Measurements from ENCODE around the genes RRAGC and NDUFS5.

DNA sequence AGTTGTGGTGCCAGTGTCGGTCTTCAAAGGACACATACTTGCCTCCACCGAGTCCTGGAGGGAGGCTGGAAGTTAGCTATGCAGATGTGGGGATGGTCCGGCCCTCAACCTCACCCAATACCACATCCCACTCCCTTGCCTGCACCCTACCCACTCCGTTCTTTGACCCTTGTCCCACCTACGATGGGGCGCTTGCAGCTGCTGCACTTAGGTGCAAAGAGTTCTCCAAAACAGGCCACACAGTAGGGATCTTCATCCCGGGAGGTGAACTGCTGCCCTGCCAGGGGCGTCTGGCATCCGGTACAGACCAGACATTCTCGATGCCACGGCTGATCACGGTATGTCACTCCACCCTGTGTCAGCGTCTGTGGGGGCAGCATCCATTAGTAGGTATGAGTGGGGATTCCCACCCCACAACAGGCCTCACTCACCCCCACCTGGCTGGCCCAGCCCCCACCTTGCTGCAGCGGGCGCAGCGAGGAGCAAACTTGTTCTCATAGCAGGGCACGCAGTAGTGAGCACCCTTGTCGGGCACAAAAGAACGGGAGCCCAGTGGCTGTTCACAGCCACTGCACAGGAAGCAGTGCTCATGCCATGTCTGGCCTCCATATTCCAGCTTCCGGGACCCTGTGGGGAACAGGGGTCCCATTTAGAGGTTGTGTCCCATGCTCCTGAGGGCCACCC is 7.7 kb downstream of the FHL3 start:
- PRO-cap, 8 experiments: no peak in any of the 8 experiments

DNA sequence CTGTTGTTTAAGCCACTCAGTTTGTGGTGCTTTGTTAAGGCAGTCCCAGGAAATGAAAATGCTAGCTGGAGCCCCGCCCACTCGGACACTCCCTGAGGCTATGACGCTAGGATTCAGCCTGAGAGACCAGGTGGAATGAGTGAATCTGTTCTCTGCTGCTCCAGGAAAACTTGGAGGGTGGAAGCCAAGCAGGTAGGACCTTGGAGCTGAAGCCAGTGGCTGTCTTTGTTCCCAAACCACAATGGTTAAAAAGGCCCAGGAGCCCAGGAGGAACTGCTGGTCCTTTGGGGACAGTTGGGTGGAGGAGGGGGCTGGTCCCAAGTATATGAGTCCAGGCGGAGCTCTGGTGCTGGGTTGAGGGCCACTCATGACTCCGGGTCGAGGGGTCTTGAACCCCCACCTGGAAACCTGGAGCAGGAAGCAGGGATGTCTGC is 196.7 kb upstream of the POU3F1 start:
- PRO-cap, 8 experiments: no peak in any of the 8 experiments

DNA sequence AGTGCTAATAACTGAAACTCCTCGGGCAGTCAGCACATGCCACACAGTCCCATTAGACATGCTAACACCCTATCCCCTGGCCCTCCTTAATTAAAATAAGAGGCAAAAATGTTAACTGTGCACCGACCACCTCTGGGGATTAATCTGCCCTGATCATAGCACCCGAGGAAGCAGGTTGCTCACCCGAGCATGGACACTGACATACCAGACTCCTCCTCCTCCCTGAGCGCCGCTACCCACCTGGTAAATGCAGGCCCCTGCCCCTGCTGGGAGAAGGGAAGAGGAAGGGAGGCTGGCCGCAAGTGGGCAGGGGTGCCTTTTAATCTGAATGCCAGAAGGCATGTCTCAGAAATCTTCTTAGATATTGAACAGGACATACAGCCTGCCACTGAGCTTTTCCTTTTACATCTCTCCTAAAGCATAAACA is 360.9 kb downstream of the RRAGC start:
- PRO-cap, 8 experiments: no peak in any of the 8 experiments

DNA sequence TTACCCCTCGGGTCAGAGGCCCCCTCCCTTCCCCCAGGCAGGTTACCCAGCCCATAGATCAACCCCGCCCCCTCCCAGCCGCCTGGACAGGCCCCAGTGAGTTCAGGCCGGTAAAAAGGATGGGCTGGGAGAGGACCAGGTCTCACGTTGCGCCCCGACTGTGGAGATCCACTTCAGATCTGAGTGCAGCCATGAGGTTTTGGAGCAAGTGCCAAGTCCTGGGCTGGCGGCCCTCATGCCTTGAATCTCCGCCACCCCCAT is 300.8 kb downstream of the RRAGC start:
- PRO-cap, 8 experiments: no peak in any of the 8 experiments

DNA sequence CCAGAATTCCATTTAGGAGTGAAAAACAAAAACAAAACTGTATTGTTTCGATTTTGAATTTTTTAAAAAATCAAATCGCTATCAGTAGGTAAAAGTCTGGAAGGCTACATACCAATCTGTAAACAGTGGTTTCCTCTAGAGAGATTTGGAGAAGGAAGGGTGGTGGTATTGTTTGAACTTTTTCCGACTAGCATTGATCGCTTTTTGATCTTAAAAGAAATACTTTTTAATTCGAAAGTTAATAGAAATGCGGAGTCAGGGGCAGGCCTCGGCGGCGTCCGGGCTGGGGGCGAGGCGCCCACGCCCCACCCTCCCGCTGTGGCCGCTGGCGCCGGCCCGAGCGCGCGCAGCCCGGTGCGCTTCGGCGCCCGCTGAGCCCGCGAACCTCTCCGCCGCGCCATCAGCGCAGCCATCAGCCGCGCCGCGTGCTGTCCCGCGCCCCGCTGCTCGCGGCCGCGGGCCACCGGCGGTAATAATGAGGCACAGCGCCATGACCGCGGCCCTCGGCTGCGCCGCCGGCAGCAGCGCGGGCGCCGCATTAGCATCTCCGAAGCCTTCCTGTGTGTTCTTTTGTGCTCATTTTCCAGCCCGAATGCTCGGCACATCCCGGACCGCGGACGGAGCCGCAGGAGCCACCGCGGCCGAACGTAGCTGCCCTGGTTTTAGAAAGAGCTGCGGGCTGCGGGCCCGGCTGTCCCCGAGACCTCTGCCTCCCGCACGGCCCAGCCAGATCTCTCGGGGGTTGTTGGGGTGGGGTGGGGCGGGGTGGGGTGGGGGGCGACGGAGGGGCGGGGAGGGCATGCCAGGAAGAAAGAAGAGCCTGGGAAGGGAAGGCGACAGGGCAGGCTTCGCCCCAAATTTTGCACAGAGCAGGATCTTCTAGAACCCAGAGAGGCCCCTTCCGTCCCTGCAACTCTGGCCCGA is 55.5 kb downstream of the RRAGC start:
- PRO-cap, 8 experiments: no peak in any of the 8 experiments

GRCh38 chr1:38858672-38859822 is at the start of gene RRAGC:
Gene RRAGC (minus strand): TSS chr1:38859772.
- PRO-cap, 8 experiments: peak in 8 of 8 experiments; most common plus-strand start chr1:38859294 (in 3); most common minus-strand start chr1:38859737 (in 4)

DNA sequence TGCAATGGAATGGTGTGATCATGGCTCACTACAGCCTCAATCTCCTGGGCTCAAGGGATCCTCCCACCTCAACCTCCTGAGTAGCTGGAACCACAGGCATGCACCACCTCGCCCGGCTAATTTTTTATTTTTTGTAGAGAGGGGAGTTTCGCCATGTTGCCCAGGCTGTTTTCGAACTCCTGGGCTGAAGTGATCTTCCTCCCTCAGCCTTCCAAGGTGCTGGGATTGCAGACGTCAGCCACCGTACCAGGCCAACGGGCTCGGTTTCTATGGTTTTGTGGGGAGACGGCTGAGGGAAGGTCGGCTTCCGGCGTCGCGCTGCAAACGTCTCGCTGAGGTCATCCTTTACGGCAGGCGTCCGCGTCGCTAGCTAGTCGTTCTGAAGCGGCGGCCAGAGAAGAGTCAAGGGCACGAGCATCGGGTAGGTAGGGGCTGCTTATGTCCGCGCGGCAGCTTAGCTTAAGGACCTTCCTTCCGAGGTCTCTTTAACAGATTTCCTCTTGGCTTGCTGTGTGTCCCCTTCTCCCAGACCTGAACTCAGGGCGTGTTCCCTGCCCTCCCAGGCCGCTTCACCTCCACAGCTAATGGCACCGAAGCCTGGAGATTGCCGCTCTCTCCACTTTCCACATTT is at the start of gene NDUFS5:
Gene NDUFS5 (plus strand): TSS at position 373 of the 631 bp plus-strand sequence.
- PRO-cap, 8 experiments: peak in 8 of 8 experiments; most common plus-strand start position 373 of the sequence (in 6); most common minus-strand start position 267 of the sequence (in 4)

DNA sequence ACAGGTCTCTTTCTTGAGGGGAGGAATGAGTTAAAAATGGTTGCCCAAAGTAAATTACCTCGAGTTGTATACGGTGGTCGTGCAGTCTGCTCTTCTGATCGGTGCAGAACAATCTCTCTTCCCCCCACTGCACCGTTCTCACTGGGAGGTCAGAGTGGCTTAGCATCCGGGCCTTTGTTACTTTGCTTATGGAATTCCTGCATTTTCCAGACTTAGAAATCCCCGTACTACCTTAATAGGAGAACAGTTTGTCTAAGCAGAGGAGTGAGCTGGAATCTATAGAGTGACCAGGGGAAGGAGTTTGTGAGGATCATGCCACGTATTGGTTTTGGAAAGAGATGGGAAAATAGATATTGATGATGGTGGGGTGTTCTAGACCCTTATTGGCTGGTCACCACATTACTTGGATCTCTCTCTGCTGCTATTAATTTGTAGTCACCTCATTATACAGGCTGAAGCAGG is 81.3 kb downstream of the NDUFS5 start:
- PRO-cap, 8 experiments: no peak in any of the 8 experiments

DNA sequence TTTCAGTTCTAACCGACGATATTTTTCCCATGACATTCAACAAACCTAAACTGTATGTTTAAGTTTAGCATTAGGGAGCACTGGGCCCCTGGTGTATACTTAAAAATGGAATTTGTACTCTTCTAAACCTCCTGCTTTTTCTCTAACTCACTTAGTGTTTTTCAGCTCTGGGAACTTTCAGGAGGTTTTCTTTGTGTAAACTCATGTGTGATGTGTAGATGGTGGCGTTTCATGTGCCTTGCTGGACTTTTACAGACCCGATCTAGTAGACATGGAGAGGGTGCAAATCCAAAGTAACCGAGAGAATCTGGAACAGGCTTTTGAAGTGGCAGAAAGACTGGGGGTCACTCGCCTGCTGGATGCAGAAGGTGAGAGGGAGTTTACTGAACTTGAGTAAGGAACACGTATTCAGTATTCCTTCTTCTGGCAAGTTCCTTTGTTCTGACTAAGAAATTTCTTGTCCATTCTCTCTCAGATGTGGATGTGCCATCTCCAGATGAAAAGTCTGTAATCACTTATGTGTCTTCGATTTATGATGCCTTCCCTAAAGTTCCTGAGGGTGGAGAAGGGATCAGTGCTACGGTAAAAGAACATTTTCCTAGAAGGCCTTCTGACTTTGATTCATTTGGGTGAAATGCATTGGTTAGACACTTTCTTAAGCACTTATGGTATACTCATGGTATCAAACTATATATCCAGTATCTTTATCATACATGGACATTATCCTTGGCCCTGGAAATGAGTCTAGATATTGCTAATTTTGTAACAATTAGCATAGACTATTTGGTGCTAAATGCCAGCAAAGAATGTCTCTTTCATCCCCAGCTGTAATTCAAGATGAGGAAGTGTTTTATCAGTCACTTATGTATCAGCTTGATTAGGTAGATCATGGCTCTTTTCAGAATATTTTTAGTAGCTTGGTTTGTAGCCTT is 78.7 kb downstream of the MACF1 start:
- PRO-cap, 8 experiments: no peak in any of the 8 experiments

GRCh38 chr1:39322493-39323115 is 118.1 kb downstream of the MACF1 start:
- PRO-cap, 8 experiments: no peak in any of the 8 experiments

- PRO-cap, 8 experiments: no peak in any of the 8 experiments
Observed at GRCh38 chr1:39350656-39351140, 140.7 kb upstream of the BMP8A start.

- PRO-cap, 8 experiments: no peak in any of the 8 experiments
Observed at GRCh38 chr1:39369831-39370568, 121.4 kb upstream of the BMP8A start.

- PRO-cap, 8 experiments: no peak in any of the 8 experiments
Observed at GRCh38 chr1:39391754-39392637, 99.4 kb upstream of the BMP8A start.

GRCh38 chr1:39447540-39448014 is 43.9 kb upstream of the BMP8A start:
- PRO-cap, 8 experiments: no peak in any of the 8 experiments

DNA sequence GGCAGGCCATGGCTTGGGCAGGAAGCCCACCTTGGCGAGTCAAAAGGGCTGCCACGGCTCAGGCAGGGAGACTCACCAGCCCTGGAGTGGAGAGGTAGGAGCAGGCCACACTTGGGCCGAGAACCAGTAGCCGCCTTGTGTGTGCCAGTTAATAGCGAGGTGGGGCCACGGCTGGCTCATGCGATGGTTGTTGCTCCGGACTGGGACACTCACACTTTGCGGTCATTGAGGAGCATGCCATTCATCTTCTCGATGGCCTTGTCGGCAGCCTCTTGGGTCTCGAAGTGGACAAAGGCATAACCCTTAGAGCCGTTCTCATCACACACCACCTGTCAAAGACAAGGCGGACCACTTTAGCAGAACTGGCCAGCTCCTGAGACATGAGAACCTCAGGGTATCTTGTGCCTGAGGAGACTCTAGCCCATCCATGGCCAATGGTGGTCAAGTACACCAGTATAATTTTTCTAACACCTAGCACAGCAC is 5.5 kb downstream of the PABPC4 start:
- PRO-cap, 8 experiments: no peak in any of the 8 experiments

DNA sequence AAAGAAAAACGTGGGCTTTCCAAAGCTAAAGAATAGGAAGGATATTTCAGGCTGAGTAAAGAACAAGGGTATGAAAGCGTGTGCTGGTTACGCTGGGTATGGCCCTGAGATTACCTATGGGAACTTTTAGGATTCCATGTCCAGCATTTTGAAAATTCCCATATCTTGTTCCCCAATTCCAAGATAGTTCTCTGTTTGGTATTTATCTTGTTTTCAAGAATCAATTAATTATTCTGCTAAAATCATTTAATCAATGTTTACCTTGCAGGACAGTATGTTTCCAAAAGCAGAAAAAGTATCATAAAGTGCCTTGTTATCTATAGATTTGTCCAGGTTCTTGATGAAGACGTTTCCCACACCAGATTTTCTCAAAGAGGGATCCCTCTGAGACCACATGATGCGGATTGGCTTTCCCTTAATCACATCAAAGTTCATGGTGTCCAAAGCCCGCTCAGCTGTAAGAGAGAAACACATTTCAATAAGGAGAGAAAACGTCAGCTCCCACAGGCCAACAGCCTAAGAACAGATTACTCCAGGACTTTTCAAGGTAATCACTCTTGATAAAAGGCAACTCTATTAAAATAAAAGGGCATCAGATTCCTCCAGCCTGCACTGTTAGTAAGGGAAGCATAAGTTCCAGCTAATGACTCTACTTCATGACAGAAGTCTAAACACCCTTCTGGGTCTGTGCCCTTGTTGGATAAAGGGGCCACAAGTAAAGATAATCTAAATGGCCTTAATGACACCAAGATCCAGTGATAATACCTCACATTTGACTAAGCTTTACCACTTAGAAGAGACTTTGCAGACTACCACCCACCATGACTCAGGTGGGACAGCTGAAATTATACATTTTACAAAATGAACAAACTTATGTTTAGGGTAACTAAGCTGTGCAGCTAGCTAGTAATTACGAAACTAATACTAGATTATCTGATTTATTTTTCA is 4.2 kb downstream of the PABPC4 start:
- PRO-cap, 8 experiments: no peak in any of the 8 experiments

- PRO-cap, 8 experiments: peak in 7 of 8 experiments; most common plus-strand start chr1:39575776 (in 3); most common minus-strand start chr1:39575657 (in 3)
Observed at GRCh38 chr1:39575349-39576173, 1.0 kb downstream of the PABPC4 start.

DNA sequence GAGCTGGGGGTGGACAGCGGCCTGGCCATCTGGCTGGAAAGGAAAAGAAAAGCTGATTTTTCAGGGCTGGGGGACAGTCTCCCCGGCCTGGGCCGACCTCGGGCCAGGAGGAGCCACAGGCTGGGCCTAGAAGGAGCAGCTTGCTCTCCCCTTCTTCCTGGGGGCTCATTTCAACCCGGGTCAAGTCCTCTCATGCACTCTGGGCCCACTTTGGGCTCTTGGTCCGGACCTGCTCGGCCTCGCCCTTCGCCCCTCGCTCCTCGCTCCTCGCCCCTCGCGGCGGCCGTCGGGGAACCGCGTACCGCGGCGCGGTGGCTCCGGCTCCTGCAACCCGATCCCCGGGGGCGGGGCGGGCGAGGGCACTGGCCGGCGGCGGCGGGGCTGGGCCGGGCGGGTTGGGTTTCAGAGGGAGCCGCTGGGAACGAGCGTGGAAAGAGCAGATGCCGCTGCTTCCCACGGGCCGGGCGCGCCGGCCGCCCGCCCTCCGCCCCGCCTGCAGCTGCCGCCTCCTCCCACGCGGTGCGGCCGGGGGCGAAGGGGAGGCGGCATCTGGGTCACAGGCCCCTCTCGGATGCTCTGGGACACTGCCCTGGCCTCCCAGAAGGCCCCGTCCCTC is 6.7 kb downstream of the HEYL start:
- PRO-cap, 8 experiments: no peak in any of the 8 experiments

DNA sequence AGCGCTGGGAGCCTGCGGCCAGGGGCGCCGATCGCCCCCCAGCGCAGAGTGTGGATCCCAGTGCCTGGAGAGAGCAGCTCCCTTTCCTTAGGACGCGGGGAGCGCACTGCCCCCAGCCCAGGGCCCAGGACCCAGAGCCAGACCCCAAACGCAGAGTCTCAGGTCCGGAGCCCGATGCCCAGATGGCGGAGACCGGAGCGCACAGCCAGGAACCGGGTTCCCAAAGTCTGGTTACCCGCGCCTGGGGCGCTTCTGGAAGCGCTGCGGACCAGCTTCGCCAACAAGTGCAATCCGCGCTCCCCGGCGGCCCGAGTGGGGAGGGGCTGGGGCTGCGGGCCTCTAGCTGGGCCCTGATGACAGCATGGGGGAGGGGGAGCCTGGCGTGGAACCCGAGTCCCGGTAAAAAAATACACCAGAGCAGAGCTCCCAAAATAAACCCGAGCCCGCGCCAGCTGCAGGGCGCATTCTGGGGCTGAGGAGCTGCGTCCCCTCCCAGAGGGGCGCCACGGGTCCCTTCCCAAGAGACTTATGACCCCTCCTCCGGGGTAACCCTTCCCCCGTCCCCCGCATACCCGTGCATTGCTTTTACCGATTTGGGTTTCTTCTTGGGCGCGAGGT is 483 bp downstream of the NT5C1A start:
- PRO-cap, 8 experiments: no peak in any of the 8 experiments

- PRO-cap, 8 experiments: no peak in any of the 8 experiments
Observed at GRCh38 chr1:39776068-39776892, 5.1 kb upstream of the OXCT2 start.